ENCODE measurements around a stretch of chr22.

GRCh38 chr22:21949152-21949765, 3.4 kb downstream of the PPM1F start:
- RRBS: no CpG with 5 or more reads among the region's 10 CpGs

DNA sequence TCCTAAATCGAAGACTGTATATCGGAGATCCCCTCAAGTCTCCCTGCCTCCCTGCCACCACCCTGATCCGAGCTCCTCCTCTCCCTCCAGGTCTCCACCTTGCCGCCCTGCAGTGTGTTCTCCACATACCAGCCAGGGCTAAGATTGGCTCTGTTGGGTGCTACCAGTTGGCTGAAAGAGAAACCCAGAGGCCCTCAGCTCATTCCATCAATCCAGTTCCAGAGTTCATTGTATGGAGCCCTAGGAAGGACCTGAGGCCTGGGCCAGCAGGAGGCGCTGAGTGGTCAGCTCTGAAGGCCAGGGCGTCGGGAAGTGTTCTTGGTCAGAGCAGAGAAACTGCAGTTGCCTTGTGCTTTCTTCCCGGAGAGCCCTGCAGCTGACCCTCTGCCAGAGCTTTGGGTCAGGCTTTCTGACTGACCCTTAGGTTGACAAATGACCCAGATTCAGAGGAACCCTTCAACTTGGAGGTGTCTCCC, 2.2 kb upstream of the TOP3B start:
- RRBS: no CpG with 5 or more reads among the region's 8 CpGs

DNA sequence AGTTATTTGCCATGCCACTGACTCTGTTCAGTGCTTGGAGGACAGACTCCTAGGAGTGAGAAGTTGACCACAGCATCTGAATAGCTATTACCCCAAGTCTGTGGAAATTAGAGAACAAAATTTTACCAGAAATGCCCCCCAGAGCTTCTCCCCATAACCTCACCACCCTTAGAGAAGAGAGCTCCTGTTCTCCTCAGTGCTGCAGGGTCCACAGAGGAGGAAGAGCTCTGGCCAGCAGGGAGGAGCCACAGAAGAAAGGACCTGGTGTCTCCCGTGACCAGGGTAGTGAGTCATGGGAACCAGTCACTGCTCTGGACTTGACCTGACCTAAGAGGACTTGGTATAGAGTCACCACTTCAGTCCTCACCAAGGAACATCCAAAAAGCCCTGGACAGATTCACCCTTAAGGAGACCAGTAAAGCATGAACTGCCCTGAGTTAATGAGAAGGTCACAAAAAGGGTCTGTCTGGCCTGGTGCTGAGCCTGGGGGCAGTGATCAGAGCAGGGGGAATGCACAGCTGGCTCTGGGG, 103.1 kb upstream of the TOP3B start:
- RRBS: no CpG with 5 or more reads among the region's 1 CpG

GRCh38 chr22:22161791-22162377, 82.7 kb upstream of the VPREB1 start:
- RRBS: no CpG with 5 or more reads among the region's 5 CpGs

DNA sequence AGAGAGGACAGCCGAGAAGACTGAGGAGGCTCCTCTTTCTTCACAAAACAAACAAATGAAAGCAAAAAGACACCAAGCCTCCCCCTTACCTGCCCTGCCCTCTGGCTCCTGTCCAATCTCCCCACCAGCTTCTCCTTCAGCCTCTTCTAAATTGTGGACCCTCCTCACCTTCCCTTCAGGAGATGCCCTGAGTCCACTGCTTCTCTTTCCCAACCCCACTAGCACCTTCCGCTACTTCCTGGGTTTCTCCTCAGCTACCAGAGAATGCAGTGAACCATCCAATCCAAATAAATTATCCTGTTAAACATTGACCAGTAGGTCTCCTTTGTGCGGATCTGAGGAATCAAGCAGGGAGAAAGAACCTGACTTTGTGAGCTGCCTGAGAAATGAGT, 63.3 kb upstream of the VPREB1 start:
- RRBS: no CpG with 5 or more reads among the region's 3 CpGs

DNA sequence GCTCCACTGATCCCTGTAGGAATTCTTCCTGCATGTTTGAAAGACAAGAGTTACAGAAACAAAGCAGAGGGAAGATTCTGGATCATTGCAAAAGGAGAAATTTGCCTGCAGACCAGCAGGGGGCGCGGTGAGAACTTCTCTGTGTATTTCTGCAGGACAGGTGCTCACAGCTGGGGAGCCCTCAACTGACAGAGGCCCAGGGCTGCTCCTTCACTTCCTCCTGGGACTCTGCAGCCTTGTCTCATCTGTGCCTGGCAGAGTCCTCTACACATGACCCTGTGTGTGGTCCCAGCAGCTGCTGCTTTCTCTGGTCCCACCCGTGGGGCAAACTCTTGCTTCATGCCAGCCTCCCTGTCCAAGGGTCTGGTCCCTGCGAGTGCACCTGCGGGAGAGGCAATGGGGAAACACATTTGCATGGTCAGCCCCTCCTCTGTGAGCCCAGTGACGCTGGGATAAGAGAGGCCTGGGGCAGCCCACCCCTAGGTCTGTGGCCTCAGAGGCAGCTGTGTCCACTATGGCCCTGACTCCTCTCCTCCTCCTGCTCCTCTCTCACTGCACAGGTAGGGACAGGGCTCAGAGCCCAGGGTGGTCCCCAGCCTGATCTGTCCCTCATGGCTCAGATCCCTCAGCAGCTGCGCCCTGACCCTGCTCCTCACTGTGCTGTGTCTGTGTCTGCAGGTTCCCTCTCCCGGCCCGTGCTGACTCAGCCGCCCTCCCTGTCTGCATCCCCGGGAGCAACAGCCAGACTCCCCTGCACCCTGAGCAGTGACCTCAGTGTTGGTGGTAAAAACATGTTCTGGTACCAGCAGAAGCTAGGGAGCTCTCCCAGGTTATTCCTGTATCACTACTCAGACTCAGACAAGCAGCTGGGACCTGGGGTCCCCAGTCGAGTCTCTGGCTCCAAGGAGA, 43.2 kb upstream of the VPREB1 start:
- RRBS: 46% methylated on average over 4 of the region's 12 CpGs

GRCh38 chr22:22450476-22450879, 58.1 kb downstream of the ZNF280B start:
- RRBS: no CpG with 5 or more reads among the region's 4 CpGs

DNA sequence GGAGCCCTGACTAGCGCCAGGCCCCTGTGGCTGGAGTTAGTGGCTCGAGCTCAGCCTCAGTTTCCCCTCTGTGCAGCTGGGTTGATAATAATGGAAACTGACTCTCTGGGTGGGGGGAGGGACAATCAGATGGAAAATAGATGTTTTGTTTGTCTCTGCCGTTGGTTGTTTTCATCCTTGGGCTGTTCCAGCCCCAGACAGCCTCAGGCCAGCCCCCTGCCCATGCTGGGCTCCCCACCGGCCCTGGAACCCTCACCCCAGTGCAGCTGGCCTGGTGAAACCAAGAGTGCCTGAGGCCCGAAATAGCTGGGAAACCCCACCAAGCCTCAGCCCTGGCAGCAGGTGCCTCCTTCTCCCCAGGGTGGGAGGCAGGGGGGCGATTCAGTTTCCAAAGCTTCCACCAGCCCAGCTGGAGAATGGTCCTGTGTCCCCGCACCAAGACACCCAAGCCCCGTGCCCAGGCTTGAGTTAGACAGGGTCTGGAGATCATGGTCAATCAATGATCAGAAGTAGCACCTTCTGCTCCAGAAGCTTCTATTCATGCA, 44.2 kb downstream of the IGLL5 start:
- RRBS: no CpG with 5 or more reads among the region's 8 CpGs

- RRBS: no CpG with 5 or more reads among the region's 9 CpGs
Measured at GRCh38 chr22:22935035-22936215, 47.8 kb downstream of the IGLL5 start.

- RRBS: no CpG with 5 or more reads among the region's 7 CpGs
Measured at GRCh38 chr22:23179215-23179815, 994 bp upstream of the BCR start.

DNA sequence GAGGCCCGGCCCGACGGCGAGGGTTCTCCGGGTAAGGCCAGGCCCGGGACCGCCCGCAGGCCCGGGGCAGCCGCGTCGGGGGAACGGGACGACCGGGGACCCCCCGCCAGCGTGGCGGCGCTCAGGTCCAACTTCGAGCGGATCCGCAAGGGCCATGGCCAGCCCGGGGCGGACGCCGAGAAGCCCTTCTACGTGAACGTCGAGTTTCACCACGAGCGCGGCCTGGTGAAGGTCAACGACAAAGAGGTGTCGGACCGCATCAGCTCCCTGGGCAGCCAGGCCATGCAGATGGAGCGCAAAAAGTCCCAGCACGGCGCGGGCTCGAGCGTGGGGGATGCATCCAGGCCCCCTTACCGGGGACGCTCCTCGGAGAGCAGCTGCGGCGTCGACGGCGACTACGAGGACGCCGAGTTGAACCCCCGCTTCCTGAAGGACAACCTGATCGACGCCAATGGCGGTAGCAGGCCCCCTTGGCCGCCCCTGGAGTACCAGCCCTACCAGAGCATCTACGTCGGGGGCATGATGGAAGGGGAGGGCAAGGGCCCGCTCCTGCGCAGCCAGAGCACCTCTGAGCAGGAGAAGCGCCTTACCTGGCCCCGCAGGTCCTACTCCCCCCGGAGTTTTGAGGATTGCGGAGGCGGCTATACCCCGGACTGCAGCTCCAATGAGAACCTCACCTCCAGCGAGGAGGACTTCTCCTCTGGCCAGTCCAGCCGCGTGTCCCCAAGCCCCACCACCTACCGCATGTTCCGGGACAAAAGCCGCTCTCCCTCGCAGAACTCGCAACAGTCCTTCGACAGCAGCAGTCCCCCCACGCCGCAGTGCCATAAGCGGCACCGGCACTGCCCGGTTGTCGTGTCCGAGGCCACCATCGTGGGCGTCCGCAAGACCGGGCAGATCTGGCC, 1.2 kb downstream of the BCR start:
- RRBS: 50% methylated on average over 27 of the region's 87 CpGs

DNA sequence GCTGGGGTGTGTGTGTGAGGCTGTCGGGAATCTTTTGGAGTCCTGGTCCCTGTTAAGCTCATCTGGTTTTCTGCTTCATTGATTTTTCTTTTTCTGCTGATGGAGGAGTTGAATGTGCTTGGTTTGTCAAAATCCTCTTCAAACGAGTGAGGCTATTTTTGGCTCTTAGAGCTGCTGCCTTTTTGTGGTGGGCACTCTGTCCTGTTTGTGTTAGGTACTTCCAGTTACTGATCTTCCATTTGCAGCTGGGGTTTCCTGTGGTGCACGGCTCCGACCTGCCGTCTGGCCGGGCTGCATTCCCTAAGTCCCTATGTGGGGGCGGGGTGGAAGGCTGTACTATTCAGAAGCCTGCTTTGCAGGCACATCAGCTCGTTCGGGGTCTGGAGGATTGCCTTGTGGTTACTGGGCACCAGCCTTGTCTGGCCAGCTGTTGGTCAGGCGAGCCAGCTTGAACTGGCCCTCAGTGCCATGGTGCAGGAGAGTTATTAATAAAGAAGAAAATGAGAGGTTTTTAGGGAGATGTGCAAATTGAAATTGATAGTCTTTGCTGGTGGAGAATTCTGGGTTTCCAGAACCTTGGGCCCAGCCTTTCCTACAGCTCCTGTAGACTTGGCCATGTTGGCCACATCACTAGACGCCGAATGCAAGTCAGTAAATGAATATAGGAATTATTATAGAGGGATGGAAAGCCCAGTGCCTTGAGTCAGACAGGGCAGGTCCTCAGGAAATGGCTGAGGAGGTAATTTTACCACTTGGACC, 3.1 kb downstream of the BCR start:
- RRBS: no CpG with 5 or more reads among the region's 12 CpGs

DNA sequence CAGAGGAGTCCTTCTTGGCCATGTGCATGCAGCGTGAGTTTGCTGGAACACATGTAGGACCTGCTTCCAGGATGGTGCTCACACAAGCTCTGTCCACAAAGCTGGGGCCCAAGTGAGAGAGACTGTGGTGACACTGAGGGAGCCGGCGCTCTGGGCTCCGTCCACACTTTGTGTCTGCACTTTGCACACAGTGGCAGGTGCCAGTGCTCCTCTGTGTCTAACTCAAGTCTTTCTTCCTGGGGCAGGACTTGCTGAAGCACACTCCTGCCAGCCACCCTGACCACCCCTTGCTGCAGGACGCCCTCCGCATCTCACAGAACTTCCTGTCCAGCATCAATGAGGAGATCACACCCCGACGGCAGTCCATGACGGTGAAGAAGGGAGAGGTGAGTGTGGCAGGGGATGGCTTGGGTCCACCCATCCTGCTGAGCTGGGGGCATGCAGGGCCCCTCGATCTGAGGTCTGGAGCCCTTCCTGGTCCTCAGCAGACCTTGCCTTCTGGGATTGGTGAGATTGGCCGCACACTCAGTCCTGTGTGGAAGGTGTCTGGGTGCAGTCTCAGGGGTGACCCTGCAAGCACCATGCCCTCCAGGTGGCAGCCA, 93.2 kb downstream of the BCR start:
- RRBS: no CpG with 5 or more reads among the region's 11 CpGs

- RRBS: no CpG with 5 or more reads among the region's 14 CpGs
Measured at GRCh38 chr22:23306336-23307167, 126.2 kb downstream of the BCR start.

- RRBS: no CpG with 5 or more reads among the region's 24 CpGs
Measured at GRCh38 chr22:23518306-23519249, 61.5 kb downstream of the IGLL1 start.

- RRBS: no CpG with 5 or more reads among the region's 14 CpGs
Measured at GRCh38 chr22:23535882-23536982, 43.9 kb downstream of the IGLL1 start.

GRCh38 chr22:23537784-23538676, 42.1 kb downstream of the IGLL1 start:
- RRBS: no CpG with 5 or more reads among the region's 18 CpGs

- RRBS: 17% methylated on average over 2 of the region's 18 CpGs
Measured at GRCh38 chr22:23539565-23539987, 40.5 kb downstream of the IGLL1 start.

GRCh38 chr22:23565594-23565937, 14.5 kb downstream of the IGLL1 start:
- RRBS: no CpG with 5 or more reads among the region's 11 CpGs

GRCh38 chr22:23803489-23804310, 16.9 kb downstream of the SMARCB1 start:
- RRBS: no CpG with 5 or more reads among the region's 6 CpGs

All from zone of skin (tissue), 1 donor.